ENCODE results near the genes IL1RL2 and IL18RAP.

DNA sequence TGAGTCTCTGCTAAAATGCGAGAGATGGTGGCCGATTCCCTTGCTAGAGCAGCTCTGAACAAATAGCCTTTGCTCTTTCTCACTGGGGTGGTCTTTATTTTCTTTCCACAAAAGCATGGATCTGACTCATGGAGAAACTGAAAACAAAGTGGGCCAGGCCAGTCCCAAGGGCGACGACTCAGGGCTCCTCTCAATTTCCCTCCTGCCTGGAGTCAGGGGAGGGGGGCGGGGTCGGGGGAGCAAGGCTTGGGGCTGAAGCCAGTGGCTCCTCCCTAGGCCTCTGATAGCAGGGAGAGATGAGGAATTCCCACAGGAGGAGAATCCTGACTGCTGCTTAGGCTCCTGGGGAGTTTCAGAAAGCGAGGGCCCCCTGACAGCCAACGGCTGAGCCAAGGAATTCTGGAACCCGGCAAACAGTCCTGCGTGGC is 17.1 kb upstream of the IL1R2 start:
- PRO-cap, 3 experiments, result no peak in any of the 3 experiments
- RAMPAGE, long total RNA, result no peak
- RRBS, 2 experiments, result no CpG with 5 or more reads among the region's 10 CpGs

- PRO-cap, 3 experiments, result no peak in any of the 3 experiments
- RAMPAGE, long total RNA, result no peak
- RRBS, 2 experiments, result no CpG with 5 or more reads among the region's 10 CpGs
These were observed 19.3 kb downstream of the IL1R2 start for GRCh38 chr2:102010930-102011625.

DNA sequence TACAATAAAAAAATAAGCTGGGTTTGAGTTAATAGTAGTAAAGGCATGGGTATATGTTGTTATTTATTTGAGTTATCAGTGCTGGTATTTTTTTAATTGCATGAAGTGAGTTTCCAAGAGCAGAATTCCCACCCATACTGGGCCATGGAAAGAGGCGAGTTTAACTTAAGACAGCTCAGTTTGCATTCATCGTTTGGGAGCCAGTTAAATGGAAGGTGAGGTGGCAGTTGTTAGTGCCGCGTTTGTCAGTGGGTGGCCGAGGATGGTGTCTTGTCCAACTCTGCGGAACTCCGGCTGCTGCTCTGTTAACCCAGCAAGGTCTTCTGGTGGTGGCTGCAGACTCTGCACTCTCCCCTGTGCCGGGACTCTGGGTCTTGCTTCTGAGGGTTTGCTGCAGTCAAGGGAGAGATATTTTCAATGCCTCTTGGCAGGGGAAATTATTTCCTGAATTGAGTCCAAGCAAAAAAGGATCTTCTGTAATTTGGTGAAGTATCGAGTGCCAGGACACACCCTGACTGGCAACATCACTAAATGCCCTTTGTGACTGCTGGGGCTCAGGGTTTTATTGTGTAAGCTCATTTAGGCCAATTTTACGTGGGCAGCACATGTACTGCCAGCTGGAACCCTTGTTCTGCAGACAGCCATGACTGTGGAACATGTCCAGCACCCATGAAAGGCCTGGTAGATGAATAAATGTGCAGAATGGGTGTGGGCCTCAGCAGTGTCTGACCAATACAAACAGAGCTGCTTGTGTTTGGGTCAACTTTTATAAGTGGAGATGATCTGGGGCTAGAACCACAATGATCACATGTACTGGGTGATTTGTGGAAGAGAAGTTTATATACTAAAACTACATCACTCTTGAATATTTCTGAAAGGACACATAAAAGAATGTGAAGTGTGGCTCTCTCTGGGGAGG is 58.1 kb downstream of the IL1R2 start:
- PRO-cap, 3 experiments, result no peak in any of the 3 experiments
- RAMPAGE, long total RNA, result no peak
- RRBS, 2 experiments, result 11 to 13% methylated on average over 2 of the region's 10 CpGs

GRCh38 chr2:102050989-102051453 is 59.3 kb downstream of the IL1R2 start:
- PRO-cap, 3 experiments, result no peak in any of the 3 experiments
- RAMPAGE, long total RNA, result no peak
- RRBS, 2 experiments, result no CpG with 5 or more reads among the region's 7 CpGs

DNA sequence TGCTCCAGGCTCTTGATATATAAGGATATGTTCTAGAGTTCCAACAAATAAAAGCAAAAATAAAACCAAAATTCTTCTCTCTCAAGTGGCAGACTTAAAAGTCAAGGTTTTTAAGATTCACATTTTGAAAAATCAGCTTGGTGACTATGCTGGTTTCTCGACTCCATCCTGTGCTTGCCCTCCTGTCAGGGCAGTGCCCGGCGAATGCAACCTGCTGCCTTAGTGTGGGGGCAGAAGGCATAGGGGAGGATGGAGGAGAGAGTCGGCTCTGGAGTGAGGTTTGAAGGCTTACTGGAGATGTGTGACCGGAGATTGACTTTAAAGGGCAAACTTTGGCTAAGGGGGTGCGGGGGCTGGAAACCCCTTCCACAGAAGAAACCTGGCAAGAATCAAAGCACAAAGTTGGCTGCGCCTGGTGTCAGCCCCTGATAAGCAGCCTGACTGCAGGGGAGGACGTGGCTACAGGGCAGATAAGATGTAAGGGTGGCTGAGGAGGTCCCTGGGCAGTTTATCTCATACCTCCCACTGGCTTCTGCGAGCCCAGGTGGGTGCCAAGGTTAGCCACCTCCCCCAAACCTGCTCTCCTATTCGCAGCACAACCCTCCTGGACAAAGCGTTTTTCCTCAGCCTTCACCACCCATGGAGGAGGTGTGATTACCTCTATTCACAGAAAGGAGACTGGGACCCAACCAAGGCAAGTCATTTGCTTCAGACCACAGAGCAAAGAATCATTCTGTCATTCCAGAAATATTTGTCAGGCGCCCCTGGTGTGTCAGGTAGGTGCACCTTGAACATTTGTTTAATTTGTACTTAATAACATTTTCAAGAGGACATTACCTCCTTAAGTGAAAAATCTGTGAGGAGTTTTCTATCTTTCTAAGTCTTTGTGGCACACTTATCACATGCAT is 73.3 kb upstream of the IL1R1 start:
- PRO-cap, 3 experiments, result no peak in any of the 3 experiments
- RAMPAGE, long total RNA, result no peak
- RRBS, 2 experiments, result 88 to 95% methylated on average over 2 of the region's 12 CpGs

GRCh38 chr2:102082410-102083424 is 59.8 kb upstream of the IL1R1 start:
- PRO-cap, 3 experiments, result no peak in any of the 3 experiments
- RAMPAGE, long total RNA, result no peak
- RRBS, 2 experiments, result no CpG with 5 or more reads among the region's 11 CpGs

DNA sequence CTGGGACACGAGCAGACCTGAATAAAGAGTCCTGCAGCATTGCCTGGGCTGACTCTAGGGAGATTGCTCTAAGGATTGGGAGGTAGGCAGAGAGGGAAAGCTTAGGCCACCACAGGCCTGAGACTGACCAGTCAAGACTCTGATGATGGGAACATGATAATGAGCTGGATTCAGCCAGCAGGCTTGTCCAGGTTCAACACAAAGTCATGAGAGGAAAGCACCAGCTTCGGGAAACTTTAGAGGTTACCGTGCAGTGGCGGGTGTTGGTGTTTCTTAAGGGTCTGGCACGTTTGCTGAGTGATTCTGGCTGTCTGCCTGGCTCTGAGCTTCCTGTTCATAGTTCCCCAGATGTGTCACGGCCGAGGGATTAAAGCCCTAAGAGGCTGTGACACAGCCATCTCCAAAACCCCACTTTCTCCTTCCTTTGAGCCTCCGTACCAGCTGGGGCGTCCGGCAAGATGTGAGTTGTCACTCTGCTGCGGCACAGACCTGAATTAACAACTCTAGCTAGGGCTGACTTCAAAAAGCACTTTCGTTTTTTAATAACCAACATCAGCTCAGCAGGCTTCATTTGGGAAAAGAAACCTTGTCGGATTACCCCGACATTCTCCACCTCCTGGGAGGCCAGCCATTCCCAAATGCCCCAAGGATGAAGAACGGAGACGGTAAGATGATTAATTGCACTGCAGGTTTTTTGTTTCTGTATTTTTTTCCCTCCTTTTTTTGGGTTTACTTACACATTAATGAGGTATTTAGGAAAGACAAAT is 38.2 kb upstream of the IL1R1 start:
- PRO-cap, 3 experiments, result peak in 2 of 3 experiments; most common plus-strand start position 370 of the sequence (in 1); most common minus-strand start position 56 of the sequence (in 1)
- RAMPAGE, long total RNA, result no peak
- RRBS, 2 experiments, result no CpG with 5 or more reads among the region's 16 CpGs

- PRO-cap, 3 experiments, result no peak in any of the 3 experiments
- RAMPAGE, long total RNA, result no peak
- RRBS, 2 experiments, result no CpG with 5 or more reads among the region's 5 CpGs
These were observed 638 bp upstream of the IL1R1 start for GRCh38 chr2:102142029-102142186.

- PRO-cap, 3 experiments, result no peak in any of the 3 experiments
- RAMPAGE, long total RNA, result no peak
- RRBS, 2 experiments, result 40% methylated on average over 1 of the region's 22 CpGs; no CpG with 5 or more reads in 1 of the 2 experiments
These were observed at the start of gene IL1RL2 for GRCh38 chr2:102186620-102187289. IL1RL2 (plus strand) TSS chr2:102187023.

GRCh38 chr2:102238235-102239036 is 51.6 kb downstream of the IL1RL2 start:
- PRO-cap, 3 experiments, result no peak in any of the 3 experiments
- RAMPAGE, long total RNA, result no peak
- RRBS, 2 experiments, result no CpG with 5 or more reads among the region's 7 CpGs

DNA sequence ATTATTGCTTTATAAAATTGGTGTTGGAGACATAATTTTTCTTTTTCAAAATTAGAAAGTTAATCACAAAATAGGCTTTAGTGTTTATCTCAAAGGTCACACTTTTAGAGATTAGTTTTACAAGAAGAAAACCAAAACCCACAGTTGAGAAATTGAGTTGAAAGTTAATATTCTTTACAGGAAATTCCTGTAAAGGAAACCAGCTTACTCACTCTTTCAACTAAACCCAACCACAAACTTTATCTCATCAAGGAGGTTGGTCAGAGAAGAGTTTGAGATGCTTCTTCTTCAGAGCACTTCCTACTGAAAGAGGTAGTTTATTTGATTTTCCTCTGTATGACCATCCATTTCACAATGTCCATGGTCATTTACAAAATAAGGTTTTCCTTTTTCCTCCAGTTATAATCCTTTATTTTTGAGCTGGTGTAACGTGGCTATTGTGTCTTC is 4.6 kb upstream of the IL18RAP start:
- PRO-cap, 3 experiments, result no peak in any of the 3 experiments
- RAMPAGE, long total RNA, result no peak
- RRBS, 2 experiments, result no CpG with 5 or more reads among the region's 1 CpG

DNA sequence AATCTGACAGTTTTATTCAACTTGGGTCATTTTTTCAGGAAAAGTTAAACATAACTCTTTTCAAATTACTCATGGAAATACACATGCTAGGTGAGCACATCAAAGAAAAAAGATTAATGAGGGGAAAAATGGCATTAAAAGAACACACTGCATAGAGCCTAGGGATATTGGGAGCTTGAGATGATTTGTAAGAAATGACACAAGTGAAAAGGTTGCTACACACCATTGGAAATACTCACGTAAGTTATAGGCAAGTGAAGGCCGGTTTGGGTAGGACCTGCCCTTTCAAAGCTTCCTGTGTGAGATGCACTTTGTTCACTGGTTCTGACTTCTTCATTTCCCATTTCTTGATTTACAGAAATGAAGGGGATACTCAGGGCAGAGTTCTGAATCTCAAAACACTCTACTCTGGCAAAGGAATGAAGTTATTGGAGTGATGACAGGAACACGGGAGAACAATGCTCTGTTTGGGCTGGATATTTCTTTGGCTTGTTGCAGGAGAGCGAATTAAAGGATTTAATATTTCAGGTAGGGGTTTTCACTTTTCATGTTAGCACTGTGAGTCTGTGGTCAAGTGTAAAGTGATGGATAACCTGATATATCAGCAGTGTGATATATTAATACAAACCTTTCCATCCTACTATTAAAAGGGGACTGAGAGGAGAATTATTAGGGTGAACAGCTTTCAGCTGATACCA is at the start of gene IL18RAP:
IL18RAP (plus strand) TSS at position 341 of the 698 bp plus-strand sequence.
- PRO-cap, 3 experiments, result peak in 1 of 3 experiments; most common plus-strand start position 314 of the sequence (in 1)
- RAMPAGE, long total RNA, result no peak
- RRBS, 2 experiments, result no CpG with 5 or more reads among the region's 4 CpGs

GRCh38 chr2:102622739-102623100 is 3.4 kb downstream of the SLC9A2 start:
- PRO-cap, 3 experiments, result no peak in any of the 3 experiments
- RAMPAGE, long total RNA, result no peak
- RRBS, 2 experiments, result no CpG with 5 or more reads among the region's 2 CpGs

DNA sequence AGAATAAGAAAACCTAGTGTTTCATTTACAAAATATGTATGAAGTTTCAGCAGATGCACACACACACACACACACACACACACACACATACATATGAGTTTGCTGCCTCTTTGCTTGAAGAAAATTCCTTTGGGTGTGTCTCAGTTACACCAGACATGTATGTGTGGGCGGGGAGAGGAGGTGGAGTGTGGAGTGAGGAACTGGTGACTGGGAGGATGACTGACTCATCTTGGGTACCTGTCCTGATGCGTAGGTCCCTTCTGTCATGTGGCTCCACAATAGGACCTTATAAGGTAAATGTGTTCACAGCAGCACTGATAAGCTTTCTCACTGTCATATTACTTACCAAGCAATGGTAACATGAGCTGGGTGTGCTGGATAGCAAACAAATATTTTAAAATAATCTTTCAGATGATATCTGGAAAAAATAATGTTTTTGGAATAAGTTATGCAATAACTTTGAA is 45.1 kb downstream of the SLC9A2 start:
- PRO-cap, 3 experiments, result no peak in any of the 3 experiments
- RAMPAGE, long total RNA, result no peak
- RRBS, 2 experiments, result no CpG with 5 or more reads among the region's 2 CpGs

GRCh38 chr2:102735676-102736057 is 1.0 kb downstream of the MFSD9 start:
- PRO-cap, 3 experiments, result no peak in any of the 3 experiments
- RAMPAGE, long total RNA, result no peak
- RRBS, 2 experiments, result no CpG with 5 or more reads among the region's 11 CpGs

DNA sequence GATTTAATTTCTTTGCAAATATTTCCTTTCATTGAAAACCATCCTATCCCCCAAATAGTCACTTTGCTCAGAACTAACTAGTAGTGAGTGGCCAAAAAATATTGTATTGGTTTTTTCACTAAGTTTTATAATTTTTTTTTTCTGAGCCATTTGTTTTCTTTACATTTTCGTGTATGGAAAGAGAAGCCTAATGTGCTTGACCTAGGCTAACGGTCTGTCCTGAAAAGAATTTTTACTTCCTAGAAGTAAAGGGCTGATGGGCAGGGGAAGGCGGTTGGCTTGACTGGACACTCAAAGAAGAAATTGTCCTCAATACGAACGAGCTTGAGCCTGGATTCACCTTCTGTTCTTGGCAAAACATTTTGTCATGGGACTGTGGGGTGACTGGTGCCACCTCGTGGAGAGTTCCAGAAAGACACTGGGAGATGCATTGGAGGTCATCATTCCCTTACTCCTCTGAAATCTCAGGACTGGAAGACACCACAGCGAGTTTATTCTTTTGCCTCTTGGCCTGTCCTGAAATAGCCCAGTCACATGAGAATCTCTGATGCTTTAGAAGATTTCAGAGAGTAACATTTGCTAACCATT is 44.3 kb downstream of the TMEM182 start:
- PRO-cap, 3 experiments, result peak in 1 of 3 experiments; most common plus-strand start position 438 of the sequence (in 1); most common minus-strand start position 285 of the sequence (in 1)
- RAMPAGE, long total RNA, result no peak
- RRBS, 2 experiments, result no CpG with 5 or more reads among the region's 7 CpGs

GRCh38 chr2:103401670-103402186 is 639.9 kb downstream of the TMEM182 start:
- PRO-cap, 3 experiments, result no peak in any of the 3 experiments
- RAMPAGE, long total RNA, result no peak
- RRBS, 2 experiments, result no CpG with 5 or more reads among the region's 7 CpGs

DNA sequence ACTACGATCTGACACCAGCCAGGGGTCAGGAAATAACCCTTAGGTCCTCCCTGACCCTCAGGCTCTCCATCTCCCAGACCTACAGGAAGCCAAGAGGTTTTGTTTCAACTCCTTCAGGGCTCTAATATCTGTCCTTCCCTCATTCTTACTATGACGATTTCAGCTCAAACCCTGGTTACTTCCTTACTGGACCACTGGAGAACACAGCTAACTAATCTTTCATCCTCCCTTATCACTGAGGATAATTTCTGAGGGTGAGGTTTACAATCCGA is 322.0 kb upstream of the POU3F3 start:
- PRO-cap, 3 experiments, result no peak in any of the 3 experiments
- RAMPAGE, long total RNA, result no peak
- RRBS, 2 experiments, result no CpG with 5 or more reads among the region's 3 CpGs

DNA sequence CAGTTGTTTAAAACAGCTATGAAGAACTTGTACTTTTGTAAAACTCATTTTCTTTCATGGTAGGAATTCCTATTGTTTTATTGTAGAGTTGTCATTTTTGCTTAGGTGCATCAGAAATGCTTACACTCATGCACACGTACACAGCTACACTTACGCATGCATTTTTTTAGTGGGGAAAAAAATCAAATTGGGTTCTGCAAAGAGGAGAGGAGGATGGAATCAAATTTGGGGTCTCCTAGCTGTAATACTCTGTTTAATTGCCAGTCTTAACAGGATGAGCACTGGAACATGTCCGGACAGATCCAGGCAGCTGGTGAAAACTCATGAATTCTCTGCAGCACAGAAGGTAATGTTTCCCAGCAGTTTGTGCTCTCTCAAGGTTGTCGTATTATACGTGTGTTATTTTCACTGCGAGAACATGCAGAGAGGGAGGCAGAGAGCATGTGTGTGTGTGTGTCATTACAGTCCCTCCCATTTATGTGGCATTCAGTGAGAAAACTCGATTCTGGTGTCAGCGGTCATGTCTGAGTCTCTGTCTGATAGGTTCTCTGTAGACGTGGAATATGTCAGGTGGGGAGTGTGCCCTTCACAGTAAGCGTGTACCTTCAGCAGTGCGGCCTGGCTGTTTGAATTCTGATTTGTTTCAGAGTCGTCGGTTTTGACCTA is 150.3 kb upstream of the POU3F3 start:
- PRO-cap, 3 experiments, result no peak in any of the 3 experiments
- RAMPAGE, long total RNA, result no peak
- RRBS, 2 experiments, result no CpG with 5 or more reads among the region's 13 CpGs

- PRO-cap, 3 experiments, result no peak in any of the 3 experiments
- RAMPAGE, long total RNA, result no peak
- RRBS, 2 experiments, result no CpG with 5 or more reads among the region's 22 CpGs
These were observed 98.5 kb upstream of the POU3F3 start for GRCh38 chr2:104755315-104755952.